SJCRH30 (cell line): ENCODE results near the gene TBC1D1.

GRCh38 chr4:37673705-37674316, 12.4 kb downstream of the RELL1 start:
- RAMPAGE, long total RNA = no peak

DNA sequence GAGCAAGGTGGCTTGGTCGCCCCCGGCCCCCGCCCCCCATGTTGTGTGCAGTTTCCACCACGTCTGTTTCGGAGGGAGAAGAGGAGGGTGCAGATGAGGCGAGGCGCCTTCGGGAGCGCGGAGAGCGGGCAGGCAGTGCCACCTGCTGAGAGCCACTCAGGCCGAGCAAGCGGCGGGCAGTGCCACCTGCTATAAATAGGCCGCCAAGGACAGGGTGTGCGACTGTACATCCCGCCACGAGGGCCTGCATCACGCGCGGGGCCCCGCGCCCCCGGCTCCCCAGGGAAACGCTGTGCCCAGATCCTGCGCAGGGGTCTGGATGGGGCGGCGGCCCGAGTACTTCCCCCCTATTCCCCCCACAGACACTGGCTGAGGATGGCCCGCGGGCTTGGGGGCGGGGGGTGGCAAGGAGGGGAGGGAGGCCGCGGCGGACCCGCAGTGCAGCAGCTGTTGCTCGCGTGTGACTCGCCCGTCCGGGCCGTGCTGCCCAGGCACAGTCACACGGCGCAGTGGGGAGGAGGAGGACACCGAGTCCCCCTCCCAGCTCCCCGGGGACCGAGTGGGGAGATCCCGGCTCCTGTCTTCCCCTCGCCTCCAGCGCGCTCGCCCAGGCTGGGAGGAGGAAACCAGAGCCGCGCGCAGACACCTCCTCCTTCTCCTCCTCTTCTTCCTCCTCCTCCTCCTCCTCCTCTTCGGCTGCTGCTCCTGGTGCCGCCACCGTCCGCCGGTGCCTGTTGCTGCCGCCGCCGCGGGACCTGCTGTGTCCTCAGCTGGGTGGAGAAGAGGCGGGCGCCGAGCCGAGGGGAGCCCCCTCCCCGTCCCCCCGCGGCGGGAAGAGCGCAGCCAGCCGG, at the start of gene TBC1D1:
Gene TBC1D1, plus strand, starts transcription at position 686 of the 851 bp plus-strand sequence.
- RAMPAGE, long total RNA = no peak

DNA sequence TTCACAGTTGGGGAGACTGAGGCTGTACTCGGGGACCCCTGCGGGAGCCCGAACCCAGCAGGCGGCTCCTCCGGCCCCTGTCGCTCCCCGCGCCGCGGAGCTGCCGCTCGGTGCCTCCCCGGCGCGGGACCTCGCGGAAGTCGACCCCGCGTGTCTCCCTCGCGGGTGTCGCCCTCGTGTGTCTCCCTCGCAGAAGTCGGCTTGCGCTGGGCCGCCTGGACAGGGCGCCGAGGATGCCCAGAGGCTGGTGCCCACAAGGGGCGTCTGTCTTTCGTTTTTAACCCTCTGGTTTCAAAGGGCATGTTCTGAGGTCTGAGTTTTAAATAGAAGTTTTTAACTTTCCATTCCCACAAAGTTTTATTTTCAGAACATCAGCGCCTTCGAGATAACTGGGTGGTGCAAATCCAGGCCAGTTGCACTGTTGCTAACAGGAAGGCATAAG, 17.6 kb downstream of the PTTG2 start:
- RAMPAGE, long total RNA = no peak

DNA sequence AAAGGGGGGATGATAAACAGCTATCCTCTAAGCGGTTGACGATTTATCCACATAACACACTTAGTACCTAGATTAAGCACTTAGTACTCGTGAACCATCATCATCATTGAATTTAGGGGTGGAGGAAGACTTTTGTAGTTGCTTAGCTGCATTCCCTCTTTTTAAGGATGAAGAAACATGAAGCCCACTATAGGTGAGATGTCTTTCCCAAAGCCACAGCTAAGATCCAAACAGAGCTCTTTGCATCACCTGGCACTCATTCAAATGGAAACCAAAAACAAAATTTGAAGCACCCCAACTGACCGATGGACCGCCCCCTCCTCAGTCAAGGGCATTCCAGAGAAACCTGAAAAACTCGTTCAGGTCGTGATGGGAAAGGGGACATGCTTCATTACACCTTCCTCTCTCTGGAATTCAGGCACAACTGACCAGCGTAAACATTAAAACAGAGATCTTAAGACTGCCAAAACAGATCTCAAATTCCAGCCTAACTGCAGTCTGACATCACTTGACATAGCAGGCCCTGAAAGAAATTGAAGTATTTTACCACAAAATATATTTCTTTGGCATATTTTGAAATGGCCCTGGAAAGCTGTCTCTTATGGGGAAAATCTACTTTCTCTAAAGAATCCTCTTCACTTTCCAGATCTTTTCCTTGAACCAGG, 28.4 kb downstream of the PTTG2 start:
- RAMPAGE, long total RNA = no peak

DNA sequence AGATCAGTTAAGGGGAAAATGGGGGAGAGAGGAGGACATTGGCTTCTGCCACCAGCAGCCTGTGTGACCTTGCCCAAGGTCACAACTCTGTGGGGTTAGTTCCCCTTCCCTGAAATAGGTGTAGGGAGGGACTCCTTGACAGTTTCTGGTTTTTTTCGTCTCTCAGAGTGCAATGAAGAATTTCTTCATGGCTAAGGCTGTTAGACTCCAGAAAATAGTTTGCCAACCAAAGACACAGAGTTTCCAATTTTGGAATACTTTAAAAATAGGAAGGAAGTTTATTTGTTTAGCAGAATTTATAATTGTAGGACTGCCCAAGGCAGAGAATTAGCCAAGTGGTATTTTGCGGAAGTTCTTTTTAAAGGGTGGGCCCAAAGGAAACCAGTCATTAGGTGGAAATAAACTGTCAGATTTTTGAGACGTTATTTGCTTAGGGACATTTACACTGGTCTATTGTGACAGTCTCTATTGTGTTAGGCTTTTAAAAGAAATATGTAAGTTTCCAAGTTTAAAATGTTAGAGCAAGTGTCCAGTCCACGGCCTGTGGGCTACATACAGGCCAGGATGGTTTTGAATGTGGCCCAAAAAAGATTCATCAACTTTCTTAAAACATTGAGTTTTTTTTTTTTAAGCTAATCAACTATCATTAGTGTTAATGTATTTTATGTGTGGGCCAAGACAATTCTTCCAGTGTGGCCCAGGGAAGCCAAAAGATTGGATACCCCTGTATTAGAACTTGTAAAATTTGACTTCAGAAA, 29.7 kb downstream of the PTTG2 start:
- RAMPAGE, long total RNA = no peak

- RAMPAGE, long total RNA = no peak
These were observed 45.1 kb downstream of the PTTG2 start for GRCh38 chr4:38005373-38005673.

- RAMPAGE, long total RNA = no peak
These were observed 100.6 kb downstream of the PTTG2 start for GRCh38 chr4:38060677-38061220.

- RAMPAGE, long total RNA = no peak
These were observed 115.3 kb downstream of the PTTG2 start for GRCh38 chr4:38075313-38076099.

DNA sequence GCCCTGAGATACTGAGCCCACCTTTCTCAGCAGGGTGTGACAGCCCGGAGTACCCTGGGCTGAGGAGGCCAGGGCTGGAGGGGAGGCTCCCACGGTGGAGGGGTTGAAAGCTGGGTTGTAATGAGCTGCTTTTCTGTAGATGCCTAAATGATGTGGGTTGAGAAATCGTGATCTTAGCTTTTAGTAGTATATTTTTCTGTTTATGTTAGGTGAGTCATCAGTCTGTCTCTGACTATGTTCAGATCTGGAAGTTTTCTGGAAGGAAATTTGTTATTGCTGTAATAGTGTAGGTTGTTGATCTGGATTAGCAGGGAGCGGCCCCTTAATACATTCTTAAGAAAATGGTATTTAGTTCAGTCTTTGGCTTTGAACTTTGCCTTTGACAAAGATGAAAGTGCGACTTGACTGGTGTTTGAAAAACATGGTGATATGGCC, 118.8 kb downstream of the PTTG2 start:
- RAMPAGE, long total RNA = no peak

GRCh38 chr4:38085340-38086097, 125.3 kb downstream of the PTTG2 start:
- RAMPAGE, long total RNA = no peak

DNA sequence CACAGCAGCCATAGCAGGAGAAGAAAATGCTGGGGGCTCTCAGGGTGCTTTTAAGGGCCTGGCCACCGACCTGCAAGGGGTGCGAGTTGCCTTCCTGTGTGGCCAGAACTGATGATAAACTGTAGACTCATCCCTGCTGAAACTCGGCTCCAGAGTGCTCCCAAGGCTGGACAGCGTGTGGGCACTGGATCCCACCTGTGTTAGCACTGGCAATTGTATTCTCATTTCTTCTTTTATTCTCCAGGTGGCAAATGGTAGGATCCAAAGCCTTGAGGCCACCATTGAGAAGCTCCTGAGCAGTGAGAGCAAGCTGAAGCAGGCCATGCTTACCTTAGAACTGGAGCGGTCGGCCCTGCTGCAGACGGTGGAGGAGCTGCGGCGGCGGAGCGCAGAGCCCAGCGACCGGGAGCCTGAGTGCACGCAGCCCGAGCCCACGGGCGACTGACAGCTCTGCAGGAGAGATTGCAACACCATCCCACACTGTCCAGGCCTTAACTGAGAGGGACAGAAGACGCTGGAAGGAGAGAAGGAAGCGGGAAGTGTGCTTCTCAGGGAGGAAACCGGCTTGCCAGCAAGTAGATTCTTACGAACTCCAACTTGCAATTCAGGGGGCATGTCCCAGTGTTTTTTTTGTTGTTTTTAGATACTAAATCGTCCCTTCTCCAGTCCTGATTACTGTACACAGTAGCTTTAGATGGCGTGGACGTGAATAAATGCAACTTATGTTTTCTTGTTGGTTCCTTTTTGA, 176.9 kb downstream of the PTTG2 start:
- RAMPAGE, long total RNA = no peak

GRCh38 chr4:38522936-38523431, 141.0 kb upstream of the KLF3 start:
- RAMPAGE, long total RNA = no peak

DNA sequence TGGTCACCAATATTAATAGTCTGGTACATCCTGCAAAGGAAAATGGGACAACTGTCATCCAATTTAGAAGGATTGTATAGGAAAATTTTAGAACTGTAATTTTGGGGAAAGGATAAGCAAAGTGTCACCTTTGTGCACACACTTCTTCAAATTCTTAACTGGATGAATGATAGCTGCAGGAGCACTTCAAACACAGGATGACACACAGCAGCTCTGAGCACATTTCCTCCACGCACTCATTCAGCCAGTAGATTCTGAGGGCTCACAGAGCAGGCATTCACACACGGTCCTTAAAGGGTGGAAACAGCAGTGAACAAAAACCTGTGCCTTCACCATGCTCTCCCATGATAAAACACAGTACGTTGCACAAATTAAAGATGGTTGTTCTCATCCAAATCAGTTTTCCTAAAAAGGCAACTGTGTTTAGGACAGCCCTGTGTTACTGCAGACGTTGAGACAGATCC, 38.5 kb upstream of the KLF3 start:
- RAMPAGE, long total RNA = no peak

DNA sequence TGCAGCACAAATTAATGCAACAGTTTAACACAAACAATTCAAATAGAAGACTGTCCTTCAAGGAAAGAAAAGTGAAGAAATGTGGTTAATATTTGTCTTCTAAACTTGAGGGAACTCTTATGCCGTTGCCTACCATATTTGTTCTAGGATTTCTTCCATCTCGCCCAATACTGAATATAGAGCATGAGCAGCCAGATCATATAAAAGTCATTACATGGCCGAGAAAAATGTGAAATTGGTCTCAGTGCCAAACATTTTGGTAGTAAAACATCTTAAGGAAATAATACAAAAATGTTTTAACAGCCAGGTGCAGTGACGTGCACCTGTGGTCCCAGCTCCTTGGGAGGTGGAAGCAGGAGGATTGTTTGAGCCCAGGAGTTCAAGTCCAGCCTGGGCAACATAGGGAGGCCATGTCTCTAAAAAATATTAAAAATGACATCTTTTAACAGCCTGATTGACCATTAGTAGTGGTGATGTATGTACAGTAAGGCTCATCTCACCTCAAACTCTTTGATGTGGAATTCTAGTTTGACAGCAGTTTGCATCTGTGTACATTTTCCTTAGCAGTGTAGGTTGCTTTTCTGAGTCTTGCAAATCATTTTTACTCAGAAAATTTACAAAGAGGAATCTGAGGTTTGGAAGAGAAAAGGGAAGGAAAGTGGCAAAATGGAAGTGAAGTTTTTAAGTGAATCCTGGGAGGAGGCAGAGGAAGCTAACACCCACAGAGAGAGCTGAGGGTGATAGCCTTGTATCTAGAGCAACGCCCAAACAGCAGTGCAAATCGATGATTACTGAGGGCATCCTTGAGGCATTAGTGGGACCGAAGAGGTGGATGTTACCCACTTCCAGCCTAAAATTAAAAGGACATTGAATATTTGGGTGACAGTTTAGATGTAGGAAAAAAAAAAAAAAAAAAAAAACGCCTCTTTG, 31.6 kb downstream of the KLF3 start:
- RAMPAGE, long total RNA = no peak

DNA sequence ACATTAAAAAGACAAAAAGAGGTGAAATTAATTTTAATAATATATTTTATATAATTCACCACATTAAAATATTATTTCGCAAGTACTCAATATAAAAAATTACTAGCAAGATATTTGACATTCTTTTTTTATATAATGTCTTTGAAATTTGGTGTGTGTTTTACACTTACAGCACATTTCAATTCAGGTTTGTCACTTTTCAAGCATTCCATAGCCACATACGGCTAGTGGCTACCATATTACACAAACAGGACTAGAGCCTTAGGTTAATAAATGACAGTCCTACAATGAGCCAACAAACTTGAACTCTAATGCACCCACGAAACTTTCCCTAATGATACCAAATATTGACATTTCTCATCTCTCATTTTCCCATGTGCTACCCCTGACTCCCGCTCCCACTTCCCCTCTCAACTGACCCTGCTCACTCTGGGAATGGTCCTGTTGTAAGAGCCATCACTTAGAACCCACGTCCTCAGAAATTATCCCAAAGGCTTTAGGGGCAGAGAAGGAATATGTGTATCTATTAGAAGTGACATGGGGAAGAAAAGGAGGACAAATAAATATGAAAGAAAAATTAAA, 4.9 kb upstream of the TLR10 start:
- RAMPAGE, long total RNA = no peak

DNA sequence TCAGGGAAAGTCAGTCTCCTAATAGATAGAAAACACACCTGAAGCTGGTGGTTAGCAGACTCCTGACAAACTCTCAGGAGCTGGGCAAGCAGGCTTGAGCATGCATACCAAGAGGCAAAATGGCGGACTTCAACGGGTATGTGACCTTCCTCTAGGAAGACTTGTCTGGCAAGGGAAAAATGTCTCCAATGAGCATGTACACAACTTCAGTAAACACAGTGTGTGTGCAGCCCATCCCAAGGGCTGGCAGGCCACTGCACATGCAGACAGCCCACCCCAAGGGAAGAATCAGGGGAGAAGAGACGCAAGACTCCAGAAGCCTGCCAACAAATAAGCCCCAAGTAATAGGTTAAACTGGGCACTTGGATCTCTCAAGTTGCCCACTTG, 2.3 kb downstream of the TLR1 start:
- RAMPAGE, long total RNA = no peak

DNA sequence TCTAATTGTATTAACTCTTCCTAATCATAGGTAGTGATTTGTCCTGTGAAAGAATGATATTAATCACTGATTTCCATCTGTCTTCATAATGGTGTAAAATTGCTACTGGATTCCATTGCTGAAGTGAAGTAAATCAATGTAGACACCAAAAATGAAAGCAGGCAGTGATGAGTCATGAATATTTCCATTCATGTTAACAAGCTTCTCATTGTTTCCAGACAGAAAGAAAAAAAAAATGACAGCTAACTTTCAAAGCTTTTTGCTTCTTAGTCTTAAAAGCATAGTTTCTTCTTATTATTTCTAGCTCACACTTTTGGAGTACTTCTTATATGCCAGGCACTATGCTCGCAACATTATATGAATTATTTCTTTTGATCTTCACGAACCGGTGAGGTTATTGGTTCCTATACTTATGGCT, 21.6 kb downstream of the FAM114A1 start:
- RAMPAGE, long total RNA = no peak

DNA sequence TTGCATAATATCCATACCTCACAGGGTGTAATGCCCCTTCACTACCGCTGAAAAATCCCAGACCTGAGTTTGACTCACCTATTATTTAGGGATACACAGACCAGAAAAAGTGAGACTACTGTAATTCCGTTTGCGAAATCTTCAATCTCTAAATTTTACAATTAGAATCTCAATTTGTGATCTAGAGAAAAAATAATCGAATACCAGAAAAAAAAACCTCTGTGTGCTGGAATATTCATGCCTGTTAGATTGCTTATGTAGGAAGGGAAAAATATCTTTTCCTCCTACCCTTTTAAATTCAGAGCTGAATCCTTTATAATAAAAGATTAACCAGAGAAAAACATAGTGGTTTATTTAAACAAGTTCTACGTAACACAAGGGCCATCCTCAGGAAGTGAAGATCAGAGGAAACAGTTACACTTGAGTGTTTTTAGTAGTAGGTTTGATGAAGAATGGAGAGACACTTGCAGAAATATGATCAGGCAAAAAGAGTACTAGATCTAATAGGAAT, 66.5 kb downstream of the TMEM156 start:
- RAMPAGE, long total RNA = no peak

DNA sequence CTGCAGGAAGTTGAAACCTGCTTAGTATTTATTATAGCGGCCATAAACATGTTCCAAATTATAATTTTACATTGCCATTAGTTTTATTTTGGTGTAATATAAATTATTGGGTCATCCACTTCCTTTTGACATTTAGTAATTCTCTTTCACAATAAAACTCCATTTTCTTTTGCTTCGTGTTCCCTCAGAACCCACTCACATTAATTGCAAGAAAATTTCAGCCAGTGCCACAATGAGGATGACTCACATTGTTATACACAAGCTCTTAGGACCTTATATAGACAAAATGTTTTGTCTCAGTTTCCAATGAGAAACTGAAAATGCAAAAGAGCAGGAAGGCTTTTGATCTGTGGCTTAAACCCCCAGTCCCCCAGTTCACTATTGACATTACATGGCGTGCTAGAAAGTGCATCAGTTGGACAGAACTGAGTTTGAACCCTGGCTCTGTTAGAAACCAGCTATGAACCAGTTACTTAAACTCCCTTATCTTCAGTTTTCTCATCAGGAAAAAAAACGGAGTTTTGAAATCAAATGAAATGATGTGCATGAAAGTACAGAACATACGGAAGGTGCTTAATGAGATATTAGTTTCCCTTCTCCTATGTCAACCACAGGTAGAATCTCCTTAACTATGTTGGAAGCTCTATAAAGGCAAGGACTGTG, 50.9 kb downstream of the TMEM156 start:
- RAMPAGE, long total RNA = no peak

DNA sequence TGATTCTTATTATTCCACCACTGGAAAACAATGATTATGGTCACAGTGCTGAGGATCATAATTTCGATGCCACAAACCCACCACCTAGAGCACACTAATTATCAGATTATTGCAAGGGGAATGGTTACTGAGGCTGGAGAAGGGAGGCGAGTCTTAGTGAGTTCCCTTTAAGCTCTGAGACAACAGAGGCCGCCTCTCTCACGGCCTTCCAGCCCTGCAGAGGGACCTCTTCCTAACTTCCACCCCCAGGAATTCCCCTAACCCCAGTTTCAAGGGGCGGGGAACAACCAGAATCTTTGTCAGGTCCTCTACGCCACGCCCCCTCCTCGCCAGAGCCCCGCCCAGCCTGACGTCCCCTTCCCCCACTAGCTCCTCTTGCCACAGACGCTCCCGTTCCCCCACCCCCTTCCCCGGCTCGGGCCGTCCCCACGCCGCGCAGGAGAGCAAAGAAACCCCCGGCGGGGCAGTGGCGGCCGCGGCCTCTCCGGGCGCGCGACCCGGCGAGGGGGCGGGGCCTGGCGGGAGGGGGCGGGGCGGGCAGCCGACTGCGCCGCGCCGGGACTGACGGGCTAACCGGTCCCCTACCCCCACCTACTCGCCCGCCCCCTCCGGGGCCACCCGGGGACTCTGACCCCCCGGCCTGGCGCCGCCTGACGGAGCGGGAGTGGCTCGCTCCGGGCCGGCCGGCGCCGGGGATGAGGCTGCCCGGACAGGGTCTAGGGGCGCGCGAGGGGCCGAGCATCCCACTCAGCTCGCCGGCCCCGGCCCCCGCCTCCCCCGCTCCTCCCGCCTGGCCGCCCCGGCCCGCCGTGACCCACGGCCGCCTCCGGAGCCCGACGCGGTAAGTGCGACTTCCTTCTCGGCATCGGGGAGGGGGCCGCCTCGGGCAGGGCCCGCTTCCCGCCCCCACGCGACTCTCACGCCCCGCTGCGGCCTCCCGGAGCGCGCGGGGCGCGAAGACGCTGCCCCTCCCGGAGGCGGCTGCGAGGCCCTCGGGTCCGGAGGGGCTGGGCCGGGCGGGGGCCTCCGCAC, 12.4 kb upstream of the TMEM156 start:
- RAMPAGE, long total RNA = no peak